Measurements from ENCODE around the gene ABHD15.

DNA sequence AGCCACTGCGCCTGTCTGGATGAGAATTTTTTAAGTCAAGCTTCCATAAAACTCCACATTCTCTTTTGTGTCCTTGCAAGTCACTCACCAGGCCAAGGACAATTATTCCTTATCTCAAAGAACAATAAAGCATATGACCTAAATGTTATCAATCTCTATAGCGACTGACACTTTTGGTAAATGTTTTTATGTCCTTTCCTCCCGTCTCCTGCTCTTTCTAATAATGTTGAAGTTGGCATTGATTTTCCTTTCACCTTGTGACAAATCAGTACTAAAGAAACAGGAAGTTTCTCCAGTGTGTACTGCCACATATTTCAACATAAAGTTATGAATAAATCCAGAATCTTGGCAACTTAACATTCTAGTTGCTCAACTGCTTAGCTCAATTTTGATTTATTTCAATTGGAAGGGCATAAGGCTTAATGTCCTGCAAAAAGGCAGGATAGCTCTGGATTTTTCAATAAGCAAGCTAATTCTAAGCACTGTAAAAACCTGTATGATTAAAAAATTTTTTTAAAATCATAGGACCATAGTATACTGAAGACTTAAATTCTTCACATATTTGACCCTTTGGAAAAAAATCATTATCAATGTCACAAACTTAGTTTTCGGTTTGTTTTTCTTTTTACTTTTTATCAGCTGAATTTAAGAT, 8.6 kb downstream of the CRYBA1 start:
- PRO-cap: no peak
- RAMPAGE, long total RNA, 2 experiments: no peak in any of the 2 experiments

DNA sequence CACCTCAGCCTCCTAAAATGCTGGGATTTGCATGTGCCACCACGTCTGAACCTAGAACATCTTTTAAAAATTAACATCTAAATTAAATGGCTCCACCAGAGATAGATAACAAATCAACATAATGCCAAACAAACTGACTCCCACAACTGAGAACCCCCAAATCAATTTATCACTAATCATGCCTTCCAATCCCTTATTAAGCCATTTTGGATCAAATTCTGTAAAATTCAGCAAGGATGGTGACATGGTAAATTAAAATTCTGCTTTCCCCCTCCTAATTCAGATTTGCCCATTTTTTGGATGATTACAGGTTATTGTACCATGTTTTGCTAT, 16.7 kb downstream of the NUFIP2 start:
- PRO-cap: no peak
- RAMPAGE, long total RNA, 2 experiments: no peak in any of the 2 experiments

- PRO-cap: no peak
- RAMPAGE, long total RNA, 2 experiments: no peak in any of the 2 experiments
Observed at GRCh38 chr17:29376694-29377237, 13.4 kb upstream of the TAOK1 start.

- PRO-cap: no peak
- RAMPAGE, long total RNA, 2 experiments: no peak in any of the 2 experiments
Observed at GRCh38 chr17:29391442-29391723, 1.2 kb downstream of the TAOK1 start.

- PRO-cap: no peak
- RAMPAGE, long total RNA, 2 experiments: no peak in any of the 2 experiments
Observed at GRCh38 chr17:29424676-29425286, 34.6 kb downstream of the TAOK1 start.

DNA sequence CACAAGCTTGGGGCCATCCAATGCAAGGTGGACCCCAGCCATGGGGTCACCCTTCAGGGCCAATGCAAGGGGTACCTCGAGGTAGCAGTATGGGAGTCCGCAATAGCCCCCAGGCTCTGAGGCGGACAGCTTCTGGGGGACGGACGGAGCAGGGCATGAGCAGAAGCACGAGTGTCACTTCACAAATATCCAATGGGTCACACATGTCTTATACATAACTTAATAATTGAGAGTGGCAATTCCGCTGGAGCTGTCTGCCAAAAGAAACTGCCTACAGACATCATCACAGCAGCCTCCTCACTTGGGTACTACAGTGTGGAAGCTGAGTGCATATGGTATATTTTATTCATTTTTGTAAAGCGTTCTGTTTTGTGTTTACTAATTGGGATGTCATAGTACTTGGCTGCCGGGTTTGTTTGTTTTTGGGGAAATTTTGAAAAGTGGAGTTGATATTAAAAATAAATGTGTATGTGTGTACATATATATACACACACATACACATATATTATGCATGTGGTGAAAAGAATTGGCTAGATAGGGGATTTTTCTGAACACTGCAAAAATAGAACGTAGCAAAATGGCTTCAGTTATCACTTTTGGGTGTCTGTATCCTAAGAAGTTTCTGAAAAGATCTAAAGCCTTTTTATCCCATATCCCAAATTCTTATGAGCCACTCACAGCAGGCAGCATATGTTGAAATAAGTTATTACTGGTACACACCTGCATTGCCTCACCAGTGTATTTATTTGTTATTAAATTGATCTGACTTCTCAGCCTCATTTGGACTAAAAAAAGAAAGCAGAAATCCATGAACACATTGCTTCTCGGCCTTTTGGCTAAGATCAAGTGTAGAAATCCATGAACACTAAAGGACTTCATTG, 23.8 kb downstream of the ABHD15 start:
- PRO-cap: no peak
- RAMPAGE, long total RNA, 2 experiments: no peak in any of the 2 experiments

- PRO-cap: no peak
- RAMPAGE, long total RNA, 2 experiments: no peak in any of the 2 experiments
Observed at GRCh38 chr17:29543686-29544467, 23.0 kb downstream of the ABHD15 start.

- PRO-cap: no peak
- RAMPAGE, long total RNA, 2 experiments: no peak in any of the 2 experiments
Observed at GRCh38 chr17:29546071-29547200, 20.4 kb downstream of the ABHD15 start.

DNA sequence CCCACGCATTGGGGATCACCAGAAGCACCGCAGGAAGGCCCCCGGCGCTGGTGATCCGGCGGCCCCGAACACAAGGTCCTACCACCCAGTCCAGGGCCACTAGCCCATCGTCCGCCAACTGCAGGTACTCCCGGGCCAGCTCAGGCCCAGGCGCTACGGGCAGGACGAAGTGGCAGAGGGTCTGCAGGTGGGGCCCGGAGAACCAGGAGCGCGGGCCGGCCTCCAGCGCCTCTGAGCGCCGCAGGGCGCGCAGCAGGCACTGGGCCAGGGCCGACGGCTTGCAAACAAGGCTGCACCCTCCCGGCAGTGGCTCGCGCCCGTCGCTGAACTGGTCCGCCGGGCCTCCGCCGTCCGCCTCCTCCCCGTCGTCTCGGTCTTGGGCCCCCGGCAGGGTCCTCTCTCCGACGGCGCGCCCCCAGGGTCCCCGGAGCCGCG, 355 bp downstream of the ABHD15 start:
- PRO-cap: bidirectional peak, plus-strand start at position 259 of the sequence, minus-strand start at position 233 of the sequence; bidirectional peak, plus-strand start at position 323 of the sequence, minus-strand start at position 330 of the sequence
- RAMPAGE, long total RNA, 2 experiments: no peak in any of the 2 experiments

DNA sequence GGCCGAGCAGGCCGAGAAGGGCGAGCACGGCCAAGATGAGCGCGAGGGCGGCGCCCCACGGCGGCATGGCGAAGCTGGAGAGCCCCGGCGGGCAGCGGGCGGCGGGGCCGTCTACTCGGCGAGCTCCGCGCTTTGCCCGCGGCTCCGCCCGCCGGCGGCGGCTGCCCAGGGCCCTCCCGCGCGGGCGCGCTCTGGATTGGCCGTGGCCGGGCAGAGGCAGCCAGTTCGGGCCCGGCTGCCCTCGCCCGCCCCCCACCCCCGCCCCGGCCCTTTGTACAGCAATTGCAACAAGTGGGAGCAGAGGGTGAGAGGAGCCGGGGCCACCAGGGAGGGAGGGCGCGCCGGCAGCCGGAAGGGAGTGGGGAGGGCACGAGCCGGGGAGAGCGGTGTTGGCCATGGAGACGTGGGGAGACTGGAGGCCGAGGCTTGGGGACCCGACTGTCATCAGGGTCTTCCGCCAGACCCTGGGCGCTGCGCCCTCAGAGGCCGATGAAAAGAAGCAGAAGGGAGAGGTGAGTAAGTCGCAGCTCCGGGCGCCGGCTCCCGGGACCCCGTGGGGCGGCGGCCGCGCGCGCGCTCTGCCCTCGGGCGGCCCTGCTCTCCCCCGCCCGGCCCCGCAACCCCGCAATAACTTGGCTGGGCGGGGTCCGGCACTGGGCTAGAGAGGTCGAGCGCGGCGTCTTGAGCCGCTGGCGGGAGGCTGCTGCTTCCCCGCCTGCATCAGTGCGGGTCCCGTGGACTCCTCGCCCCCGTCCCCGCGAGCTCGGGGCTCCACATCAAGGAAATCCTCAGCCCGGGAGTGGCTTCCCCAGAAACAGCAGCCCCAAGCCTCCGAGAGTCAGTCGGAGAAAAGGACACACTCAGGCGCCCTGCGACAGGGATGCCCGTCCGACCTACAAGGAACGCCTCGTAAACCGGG, at the start of gene ABHD15:
Gene ABHD15, minus strand, starts transcription at position 138 of the 919 bp plus-strand sequence.
- PRO-cap: bidirectional peak, plus-strand start at position 300 of the sequence, minus-strand start at position 129 of the sequence
- RAMPAGE, long total RNA, 2 experiments: start-site peak on the plus strand in 2 of 2 experiments, centred at positions 277 to 313 of the sequence, 18 to 46 reads per replicate

DNA sequence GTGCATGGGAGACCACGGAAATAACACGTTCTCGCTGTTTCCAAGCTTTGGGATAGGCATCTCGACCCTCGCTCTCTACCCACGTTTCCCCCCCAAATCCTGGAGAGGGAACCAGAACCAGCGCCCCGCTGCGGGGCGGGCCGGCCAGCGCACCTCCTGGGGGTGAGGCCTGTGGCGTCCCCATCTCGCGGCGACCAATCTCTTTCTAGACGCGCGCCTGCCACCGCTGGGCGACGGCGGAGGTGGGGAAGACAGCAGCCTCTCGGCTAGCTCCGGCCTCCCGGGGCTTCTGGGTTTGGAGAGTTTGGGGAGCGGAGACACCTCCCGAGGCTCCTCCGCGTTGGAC, 709 bp upstream of the TP53I13 start:
- PRO-cap: bidirectional peak, plus-strand start at position 229 of the sequence, minus-strand start at position 155 of the sequence
- RAMPAGE, long total RNA, 2 experiments: no peak in any of the 2 experiments

- PRO-cap: no peak
- RAMPAGE, long total RNA, 2 experiments: no peak in any of the 2 experiments
Observed at GRCh38 chr17:29569315-29569608, 761 bp downstream of the TP53I13 start.

DNA sequence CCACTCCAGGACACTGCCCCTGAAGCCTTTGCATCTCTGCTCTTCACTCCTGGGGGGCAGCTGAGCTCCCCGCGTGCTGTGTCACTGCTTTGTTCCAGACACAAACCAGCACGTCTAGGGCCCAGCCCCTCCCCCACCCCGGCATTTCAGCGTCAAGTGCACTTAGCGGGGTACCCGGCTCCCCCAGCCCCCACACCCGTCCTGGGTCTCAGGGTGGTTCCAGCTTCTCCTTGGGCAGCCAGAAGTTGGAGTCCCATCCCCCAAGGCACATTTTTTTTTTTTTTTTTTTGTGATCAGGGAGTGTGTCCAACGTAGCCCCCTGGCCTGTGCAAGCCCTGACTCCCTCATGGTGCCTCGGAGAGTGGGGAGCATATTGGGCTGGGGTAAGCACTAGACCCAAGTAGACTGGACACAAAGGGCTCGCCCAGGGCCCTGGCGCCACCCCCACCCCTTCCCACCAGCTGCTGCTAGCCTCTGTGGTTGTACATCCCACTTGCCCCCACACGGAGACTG, 8.7 kb downstream of the CORO6 start:
- PRO-cap: no peak
- RAMPAGE, long total RNA, 2 experiments: no peak in any of the 2 experiments

DNA sequence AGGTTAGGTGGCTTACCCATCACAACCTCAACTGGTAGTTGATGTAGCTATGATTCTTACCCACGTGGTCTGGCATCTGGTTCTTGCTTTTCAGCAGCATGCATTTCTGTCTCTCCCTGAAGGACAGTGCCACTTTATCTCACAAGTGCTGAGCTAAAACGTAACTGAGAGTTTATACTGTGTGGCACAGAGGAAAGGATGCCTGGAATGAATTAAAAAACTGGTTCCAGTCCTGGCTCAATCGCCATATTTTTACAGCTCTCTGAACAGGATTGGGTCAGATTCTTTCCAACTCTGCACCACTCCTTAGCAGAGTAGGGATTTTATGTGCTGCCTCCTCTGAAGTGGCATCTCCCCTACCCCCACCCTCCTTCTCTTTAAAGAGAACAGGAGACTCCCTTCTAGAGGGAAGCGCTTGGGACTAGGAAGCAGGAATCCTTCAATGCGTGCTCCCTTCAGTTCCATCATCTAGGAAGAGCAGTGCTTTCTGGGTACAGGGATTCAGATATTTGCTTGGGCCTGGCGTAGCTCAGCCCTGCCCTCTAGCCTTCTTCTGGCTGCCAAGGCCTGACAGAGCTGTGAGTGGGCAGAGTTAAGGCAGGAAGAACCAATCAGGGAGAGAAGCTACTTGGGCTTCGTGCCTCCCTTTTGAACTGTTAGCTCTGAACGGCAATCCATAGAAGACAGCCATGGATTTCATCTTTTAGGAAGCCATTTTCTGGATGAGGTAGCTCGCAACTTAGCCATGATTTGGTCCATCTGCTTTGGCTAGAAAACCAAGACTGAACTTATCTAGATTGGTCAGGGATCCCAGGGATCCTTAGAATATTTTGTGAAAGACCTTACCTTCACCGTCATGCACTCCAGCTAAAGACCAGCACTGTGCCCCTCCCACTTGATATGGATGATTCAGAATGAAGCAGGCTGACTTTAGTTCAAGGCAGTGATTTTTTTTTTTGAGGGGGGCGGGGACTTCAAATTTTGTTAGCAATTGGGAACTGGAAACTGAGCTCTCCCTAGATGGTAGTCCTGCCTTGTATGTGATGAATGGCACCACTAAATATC, 2.3 kb upstream of the CORO6 start:
- PRO-cap: no peak
- RAMPAGE, long total RNA, 2 experiments: no peak in any of the 2 experiments

GRCh38 chr17:29666728-29667395, 44.1 kb upstream of the CORO6 start:
- PRO-cap: no peak
- RAMPAGE, long total RNA, 2 experiments: no peak in any of the 2 experiments

- PRO-cap: no peak
- RAMPAGE, long total RNA, 2 experiments: no peak in any of the 2 experiments
Observed at GRCh38 chr17:29674259-29674743, 51.6 kb upstream of the CORO6 start.

- PRO-cap: no peak
- RAMPAGE, long total RNA, 2 experiments: no peak in any of the 2 experiments
Observed at GRCh38 chr17:29690757-29691347, 68.1 kb upstream of the CORO6 start.

- PRO-cap: no peak
- RAMPAGE, long total RNA, 2 experiments: no peak in any of the 2 experiments
Observed at GRCh38 chr17:29847478-29848560, 82.2 kb downstream of the SSH2 start.

DNA sequence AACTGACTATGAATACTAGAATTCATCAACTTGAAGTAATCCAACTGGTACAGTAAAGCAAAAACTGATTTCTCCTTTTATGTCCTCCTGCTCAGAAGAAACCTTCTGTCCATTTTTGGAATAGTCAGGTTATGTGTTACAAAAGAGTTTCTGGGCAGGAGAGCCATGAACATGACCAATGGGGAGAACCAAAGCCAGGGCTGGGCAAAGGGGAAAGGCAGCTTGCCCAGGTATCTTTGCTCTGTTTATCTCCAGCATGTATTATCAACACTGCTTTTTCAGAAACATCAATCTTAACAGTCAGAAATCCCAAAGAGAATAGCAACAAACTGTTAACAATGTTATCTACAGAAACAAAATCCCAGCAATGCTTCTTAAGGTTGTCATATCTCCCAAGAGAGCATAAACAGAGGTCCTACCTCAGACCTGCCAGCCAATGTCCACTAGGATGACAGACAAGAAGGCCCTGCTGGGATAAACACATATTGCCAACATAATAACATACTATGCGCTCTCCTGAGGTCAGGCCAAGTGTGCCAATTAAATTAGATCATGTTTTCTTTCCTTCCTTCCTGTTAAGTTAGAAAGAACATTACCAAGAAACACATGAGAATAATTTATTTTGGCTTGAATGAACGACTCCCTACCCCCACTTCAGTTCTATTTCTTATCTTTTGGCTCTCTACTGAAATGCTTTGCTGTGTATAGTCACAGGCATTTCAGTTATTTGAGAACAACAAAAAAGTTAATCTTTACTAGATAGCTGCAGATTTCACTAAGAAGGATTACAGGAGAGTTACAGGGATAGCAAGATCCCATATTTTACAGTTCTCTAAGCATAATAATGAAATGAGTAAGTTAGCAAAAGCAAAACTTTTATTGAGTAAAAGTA, 27.9 kb downstream of the BLMH start:
- PRO-cap: no peak
- RAMPAGE, long total RNA, 2 experiments: no peak in any of the 2 experiments

- PRO-cap: no peak
- RAMPAGE, long total RNA, 2 experiments: no peak in any of the 2 experiments
Observed at GRCh38 chr17:30287560-30288051, 4.1 kb downstream of the BLMH start.